Islet of Langerhans (tissue), 1 donor: ENCODE data around the gene ACBD5.

DNA sequence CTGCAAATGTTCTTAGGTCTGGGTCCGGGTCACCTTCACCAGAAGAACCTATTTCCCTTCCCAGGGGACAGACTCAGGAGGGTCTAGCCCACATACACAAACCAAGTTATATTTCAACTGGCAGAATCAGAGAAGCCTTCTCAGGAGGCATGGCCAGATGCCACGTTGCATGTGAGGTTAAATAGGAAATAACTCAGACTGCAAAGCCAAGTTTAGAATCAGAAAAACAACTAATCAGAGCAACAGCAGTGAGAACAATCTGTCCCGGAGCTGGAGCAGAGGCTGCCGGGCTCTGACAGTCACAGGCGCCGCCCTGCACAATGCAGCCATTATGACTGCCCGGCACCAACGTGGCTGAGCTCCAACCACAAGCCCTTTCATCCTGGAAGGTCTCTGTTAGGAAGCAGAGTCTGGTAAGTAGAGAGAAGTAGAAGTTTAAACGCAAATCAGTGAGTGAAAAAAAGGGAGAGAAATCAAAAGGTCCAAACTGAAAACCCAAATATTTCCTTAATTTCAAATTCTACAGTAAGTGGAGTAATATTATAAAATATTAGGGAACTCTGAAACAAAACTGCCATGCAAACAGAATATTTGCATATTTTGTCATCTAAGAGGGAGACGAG is 78.4 kb upstream of the ARMC3 start:
- RRBS = 13% methylated on average over 4 of the region's 10 CpGs

- RRBS = 3% methylated on average over 14 of the region's 42 CpGs
These were observed 659 bp downstream of the OTUD1 start for GRCh38 chr10:23439604-23439863.

GRCh38 chr10:23643380-23643957 is 204.6 kb downstream of the OTUD1 start:
- RRBS = no CpG with 5 or more reads among the region's 3 CpGs

DNA sequence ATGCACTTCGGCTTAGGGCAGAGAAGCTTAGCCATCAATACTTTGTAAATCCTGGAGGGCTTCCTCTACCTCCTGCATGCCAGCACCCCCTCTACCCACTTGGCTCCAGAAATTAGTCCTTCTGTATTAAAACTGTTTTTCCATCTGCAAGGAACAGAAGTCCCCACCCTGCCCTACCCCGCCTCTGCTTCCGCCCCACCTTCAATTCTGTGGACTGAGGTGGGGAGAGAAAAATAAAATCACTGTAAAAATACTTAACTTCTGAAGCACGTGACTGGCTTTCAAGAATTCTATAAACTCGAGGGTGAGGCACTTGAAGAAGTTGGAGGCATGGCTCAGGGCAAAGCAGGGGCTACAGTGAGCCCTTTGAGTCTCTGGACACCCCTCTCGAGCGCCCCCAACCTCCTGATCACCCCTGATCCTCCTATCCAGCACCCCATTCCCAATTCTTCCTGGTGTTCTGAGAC is 7.4 kb upstream of the KIAA1217 start:
- RRBS = no CpG with 5 or more reads among the region's 7 CpGs

- RRBS = 64% methylated on average over 3 of the region's 11 CpGs
These were observed 6.9 kb upstream of the KIAA1217 start for GRCh38 chr10:24201980-24202525.

GRCh38 chr10:24209864-24210554 is 1.1 kb downstream of the KIAA1217 start:
- RRBS = no CpG with 5 or more reads among the region's 13 CpGs

DNA sequence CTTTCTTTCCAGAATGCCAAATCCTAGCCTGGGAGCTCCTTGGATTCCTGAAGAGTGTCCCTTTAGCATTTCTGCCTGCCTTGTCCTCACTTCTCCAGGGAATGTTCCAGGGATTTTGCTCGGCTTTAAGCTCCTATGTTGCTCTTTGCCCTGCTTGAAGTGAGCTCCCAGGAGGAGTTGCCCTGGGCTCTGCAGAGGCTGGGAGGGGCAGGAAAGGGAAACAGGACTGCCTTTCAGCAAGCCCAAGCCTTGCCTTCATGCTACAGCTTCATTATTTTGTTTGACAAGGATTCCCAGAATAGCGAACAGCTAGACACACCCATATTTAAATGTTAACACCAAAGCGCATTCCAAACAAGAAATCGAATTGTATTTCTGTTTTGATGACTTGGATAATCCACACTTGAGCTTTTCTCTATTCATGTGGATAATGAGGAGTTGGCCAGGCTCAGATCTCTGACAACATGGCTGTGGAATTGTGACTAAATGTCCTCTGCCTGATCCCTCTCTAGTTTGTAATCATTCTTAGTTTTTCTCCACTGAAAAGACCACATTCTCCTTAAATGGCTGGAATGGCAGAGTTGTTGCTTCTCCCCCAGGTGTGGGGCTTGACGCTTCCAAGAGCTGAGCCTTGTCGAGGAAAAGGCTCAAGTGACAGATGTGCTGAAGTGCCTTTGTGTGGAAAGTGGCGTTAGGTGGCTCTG is 6.3 kb downstream of the KIAA1217 start:
- RRBS = no CpG with 5 or more reads among the region's 7 CpGs

DNA sequence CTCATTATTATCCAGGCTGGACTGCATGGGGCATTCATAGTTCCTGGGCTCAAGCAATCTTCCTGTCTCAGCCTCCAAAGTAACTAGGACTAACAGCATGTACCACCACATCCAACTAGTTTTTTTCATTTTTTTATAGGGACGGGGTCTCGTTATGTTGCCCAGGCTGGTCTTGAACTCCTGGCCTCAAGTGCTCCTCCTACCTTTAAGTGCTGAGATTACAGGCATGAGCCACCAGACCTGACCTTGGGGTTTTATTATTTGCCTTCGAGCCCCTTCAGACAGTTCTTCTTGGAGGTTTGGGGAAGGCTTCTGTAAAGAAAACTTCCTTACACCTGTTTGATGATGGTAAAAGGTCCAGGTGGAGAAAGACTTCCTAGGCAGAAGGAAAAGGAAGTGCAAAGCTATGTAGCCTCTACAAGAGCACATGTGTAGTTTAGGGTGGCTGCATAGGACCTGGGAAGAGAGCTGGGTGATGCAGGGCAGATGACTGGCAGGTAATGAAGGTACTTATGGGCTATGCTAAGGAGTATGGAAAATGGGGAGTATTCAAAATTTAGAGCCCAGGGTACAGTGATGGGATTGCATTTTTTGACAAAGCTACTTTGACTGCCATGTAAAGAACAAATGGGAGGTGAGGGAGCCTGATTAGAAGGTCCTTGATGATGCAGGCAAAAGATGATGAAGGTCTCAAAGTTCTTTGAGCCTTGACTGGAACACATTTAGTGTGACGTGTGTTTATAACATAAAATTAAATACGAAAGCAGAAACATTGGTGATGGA is 95.6 kb downstream of the KIAA1217 start:
- RRBS = no CpG with 5 or more reads among the region's 5 CpGs

DNA sequence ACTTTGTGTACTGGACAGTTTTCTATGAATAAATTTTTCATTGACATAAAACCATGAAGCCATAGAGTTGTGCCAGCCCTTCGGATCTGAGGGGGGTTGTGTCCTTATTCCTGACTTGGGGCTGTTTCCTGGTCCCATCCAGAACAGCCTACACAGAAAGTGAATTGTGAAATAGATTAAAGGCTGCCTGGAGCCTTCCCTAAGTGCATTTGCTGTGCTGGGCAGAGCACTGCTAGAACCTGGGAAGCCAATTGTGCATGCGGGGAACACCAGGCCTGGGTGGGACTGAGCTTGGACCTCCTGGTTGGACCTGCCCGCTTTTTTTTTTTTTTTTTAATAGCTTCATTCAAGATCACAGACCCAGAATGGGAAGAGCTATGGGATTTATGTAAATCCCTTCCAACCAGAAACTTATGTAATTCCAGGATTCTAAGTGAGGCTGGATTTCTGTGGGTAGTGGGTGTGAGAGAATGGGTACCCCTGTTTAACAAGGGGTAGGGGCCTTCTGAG is 238.9 kb downstream of the ARHGAP21 start:
- RRBS = no CpG with 5 or more reads among the region's 3 CpGs

GRCh38 chr10:24550790-24551114 is 172.9 kb downstream of the ARHGAP21 start:
- RRBS = no CpG with 5 or more reads among the region's 6 CpGs

GRCh38 chr10:24721063-24721804 is 2.5 kb downstream of the ARHGAP21 start:
- RRBS = 17% methylated on average over 3 of the region's 20 CpGs

- RRBS = 14% methylated on average over 1 of the region's 18 CpGs
These were observed 1.9 kb downstream of the ARHGAP21 start for GRCh38 chr10:24721805-24722164.

GRCh38 chr10:24722429-24722496 is 1.4 kb downstream of the ARHGAP21 start:
- RRBS = no CpG with 5 or more reads among the region's 3 CpGs

- RRBS = no CpG with 5 or more reads among the region's 5 CpGs
These were observed 62.6 kb downstream of the APBB1IP start for GRCh38 chr10:26500598-26501329.

DNA sequence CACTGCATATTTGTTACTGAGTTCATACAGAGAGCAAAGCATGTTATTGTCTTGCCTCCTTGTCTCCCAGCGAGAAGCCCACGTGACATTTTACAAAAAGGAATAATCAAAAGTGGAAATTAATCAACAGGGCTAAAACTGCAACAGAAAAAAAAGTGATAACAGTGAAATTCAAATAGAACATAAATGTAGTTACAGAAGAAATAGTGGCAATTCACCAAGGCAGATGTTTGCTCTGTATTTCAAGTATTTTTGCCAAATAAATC is 35.4 kb upstream of the PDSS1 start:
- RRBS = no CpG with 5 or more reads among the region's 2 CpGs

DNA sequence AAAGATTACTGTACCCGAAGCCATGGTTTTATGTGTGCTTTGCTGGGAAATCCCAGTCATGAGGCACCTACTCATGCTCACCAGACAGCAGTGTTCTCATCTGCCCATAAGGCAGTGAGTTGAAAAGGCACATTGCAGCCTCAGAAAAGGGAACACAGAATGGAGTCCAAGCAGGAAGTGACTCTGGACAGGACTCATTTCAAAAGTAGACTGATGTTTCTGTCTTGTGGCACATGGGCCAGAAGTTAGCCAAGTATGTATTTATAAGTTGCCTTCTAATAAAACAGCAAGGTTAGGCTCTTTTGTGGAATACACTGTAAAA is 40.2 kb downstream of the PDSS1 start:
- RRBS = no CpG with 5 or more reads among the region's 1 CpG

- RRBS = no CpG with 5 or more reads among the region's 18 CpGs
These were observed 83.6 kb upstream of the ABI1 start for GRCh38 chr10:26944223-26944864.

GRCh38 chr10:27100887-27101443 is 671 bp upstream of the ANKRD26 start:
- RRBS = no CpG with 5 or more reads among the region's 15 CpGs

GRCh38 chr10:27153771-27154185 is 406 bp downstream of the YME1L1 start:
- RRBS = 6% methylated on average over 2 of the region's 18 CpGs

DNA sequence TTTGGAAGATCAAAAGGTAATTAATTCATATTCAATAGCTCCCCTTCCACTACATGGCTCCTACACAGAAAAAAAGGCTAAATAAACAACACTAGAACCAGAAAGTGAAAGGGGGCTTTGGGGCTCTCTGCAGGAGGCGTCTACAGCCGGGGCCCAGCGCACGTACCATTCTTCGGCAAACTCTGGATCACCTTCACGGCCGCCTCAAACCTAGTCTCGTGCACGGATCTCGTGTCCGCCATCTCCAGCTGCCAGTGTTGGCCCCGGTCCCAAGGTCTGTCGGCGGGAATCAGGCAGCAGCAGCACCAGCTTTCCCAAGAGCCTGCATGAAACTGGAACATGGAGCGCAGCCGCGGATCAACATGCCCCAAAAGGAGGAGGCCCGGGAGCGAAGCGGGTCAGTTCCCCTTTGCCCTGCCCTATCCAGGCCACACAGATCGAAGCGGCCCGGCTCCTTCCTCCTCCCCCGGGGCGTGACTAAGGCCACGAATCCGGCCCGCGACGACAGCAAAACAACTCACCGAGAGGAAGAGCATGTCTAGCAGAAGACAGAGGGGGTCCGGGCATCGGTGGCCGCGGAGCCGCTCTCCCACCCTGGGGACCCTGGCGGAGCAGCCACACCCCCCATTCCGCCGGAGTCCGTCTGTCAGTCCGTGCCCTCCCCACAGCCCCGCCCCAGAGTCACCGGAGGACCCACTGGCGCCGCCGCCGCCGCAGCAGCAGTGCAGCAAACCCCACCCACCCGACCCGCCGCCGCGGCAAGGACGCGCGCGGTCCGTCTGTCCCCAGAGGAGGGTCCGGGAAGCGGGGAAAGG is at the start of gene ACBD5:
ACBD5 (minus strand) TSS at position 645 of the 815 bp plus-strand sequence.
- RRBS = 3% methylated on average over 29 of the region's 60 CpGs